ENCODE data around the genes SUN5 and ZNF341.

GRCh38 chr20:32237120-32237931 is 29.6 kb downstream of the POFUT1 start:
- PRO-cap: no peak

GRCh38 chr20:32285525-32286346 is 8.3 kb downstream of the KIF3B start:
- PRO-cap: no peak

GRCh38 chr20:32363315-32364146 is 5.4 kb downstream of the ASXL1 start:
- PRO-cap: no peak

DNA sequence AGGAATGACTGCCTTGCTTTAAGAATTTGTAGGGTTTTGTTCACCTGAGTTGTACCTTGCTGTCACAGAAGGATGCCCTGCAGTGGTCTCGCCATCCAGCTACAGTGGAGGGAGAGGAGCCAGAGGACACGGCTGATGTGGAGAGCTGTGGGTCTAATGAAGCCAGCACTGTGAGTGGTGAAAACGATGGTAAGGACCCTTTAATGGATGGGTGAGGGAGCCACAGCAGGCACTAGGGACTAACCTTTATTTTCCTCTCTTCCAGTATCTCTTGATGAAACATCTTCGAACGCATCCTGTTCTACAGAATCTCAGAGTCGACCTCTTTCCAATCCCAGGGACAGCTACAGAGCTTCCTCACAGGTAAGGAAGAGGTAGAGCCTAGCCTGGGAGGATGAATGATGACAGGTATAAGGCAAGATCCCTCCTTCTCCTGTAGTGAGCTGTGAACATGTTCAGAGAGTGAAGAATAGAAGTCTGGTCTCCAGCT is 70.0 kb downstream of the ASXL1 start:
- PRO-cap: no peak

GRCh38 chr20:32434220-32435374 is 76.5 kb downstream of the ASXL1 start:
- PRO-cap: no peak

GRCh38 chr20:32444871-32445571 is 86.9 kb downstream of the ASXL1 start:
- PRO-cap: no peak

- PRO-cap: no peak
Measured at GRCh38 chr20:32467483-32468117, 109.5 kb downstream of the ASXL1 start.

- PRO-cap: no peak
Measured at GRCh38 chr20:32477918-32478498, 107.1 kb downstream of the NOL4L start.

GRCh38 chr20:32484499-32485369 is 100.4 kb downstream of the NOL4L start:
- PRO-cap: no peak

DNA sequence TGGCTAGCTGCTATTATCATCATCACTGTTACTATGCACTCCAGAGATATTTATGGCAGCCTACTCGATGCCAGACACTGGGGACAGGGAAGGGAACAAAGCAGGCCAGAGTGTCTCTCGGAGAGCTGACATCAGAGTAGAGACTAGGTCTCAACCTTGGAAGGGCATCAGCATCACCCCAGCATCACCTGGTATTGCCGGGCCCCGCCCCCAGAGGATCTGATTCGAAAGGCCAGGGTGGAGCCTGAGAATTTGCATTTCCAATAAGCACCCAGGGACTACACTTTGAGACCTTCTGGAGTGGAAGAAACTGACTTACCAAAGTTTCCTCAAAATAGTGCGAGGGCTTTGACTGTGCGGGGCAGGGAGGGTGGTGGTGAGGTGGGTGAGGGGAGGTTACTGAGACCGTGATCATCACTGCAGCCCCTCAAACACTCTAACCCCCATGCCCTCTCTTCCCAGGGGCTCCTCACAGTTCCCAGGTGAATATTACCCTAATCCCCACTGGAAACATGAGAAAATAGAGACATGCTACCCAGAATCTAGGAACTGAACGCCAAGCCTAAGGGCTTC is 629 bp upstream of the COMMD7 start:
- PRO-cap: no peak

GRCh38 chr20:32984247-32984689 is 20.0 kb downstream of the SUN5 start:
- PRO-cap: unidirectional peak, minus-strand start at chr20:32984377

DNA sequence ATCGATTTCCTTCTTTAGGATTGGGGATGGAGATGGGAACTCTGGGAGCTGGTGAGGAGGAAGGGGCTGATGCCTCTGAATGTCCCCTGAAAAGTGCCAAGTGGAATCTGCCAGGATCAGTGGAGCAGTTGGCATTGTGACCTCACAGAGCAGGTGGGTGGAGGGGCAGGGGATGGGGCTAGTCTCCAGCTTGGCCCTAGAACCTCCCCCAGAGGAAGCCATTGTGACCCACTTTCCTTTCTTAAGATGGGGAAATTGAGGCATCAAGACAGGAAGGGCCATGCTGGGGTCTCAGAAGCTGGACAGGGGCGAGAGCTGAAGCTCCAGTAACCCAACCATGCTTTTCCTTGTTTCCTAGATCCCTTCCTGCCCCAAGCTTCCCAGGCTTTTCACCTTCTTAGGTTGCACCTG is at the start of gene SUN5:
TSS of gene SUN5 (minus strand) at position 95 of the 411 bp plus-strand sequence.
- PRO-cap: no peak

DNA sequence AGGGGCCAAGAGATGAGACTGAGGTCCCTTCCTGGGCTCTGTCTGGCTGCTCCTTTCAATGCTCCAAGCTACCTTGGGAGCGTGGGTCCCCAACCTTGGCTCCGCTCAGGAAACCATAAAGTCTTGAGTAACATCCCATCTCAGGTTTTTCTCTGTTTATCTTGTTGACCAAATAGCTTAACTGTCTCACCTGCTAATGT is 237 bp upstream of the BPIFA1 start:
- PRO-cap: no peak

- PRO-cap: no peak
Measured at GRCh38 chr20:33653987-33654879, 7.9 kb upstream of the C20orf144 start.

GRCh38 chr20:33662909-33663613 is 934 bp downstream of the C20orf144 start:
- PRO-cap: no peak

- PRO-cap: bidirectional peak, plus-strand start at chr20:33731996, minus-strand start at chr20:33732039
Measured at GRCh38 chr20:33731668-33732190, at the start of gene ZNF341. ZNF341 (plus strand) TSS chr20:33731996.

GRCh38 chr20:33755930-33756548 is 24.2 kb downstream of the ZNF341 start:
- PRO-cap: no peak

GRCh38 chr20:33814037-33814976 is 3.2 kb downstream of the CHMP4B start:
- PRO-cap: no peak

GRCh38 chr20:33857959-33858294 is 46.8 kb downstream of the CHMP4B start:
- PRO-cap: no peak

DNA sequence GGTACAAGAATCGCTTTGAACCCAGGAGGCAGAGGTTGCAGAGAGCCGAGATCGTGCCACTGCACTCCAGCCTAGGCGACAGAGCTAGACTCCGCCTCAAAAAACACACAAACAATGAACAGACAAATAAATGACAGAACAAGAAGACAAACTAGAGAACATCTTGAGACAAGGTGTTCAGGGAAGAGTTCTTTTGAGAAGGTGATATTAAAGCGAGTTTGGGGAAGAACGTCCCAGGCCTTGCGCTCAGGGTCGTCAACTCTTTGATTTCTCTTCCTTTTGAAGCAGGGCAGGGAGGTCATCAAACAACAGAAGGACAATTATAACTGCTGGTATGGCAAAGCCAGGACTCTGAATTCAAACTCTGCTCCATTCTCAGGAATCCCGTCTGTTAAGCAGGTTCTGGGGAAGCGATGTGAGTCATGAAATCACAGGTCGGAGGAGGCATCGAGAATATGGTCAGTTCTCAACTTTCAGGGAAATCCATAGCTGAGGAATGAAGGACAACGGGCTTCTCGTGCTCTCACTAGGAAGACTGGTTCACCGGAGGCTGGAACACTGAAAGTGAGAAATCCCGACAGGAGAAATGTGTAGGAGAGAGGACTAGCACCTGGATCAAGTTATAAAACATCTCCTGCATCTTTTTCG is 1.2 kb upstream of the RALY start:
- PRO-cap: no peak